Diencephalon (tissue), 2 donors: ENCODE measurements around a stretch of chr3.

DNA sequence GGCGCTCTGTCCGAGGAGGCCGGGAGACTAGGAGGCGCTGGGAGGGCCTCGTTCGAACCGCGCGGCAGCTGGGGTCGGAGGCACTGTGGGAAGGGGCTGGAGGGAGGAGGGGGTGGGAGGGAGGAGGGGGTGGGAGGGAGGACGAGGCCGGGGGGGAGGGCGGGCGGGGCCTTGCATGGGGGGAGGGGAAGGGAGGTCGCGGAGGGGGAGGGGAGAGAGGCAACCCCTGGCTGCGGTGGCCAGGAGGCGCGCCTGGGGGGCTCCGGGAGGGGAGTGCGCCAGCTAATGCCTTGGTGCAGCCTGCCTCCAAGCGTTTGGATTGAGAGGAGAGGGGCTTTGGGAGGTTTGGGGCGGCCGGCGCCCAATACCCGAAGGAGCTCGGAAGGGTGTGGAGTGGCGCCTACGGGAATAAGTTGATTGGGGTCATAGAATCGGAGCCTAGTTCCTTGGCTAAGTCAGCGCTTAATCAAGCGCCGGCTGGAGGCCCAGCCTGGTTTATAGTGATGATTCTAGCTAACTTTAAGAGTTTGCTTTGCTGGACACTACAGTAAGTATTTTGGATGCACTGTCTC, 541 bp downstream of the TFG start:
- RAMPAGE, long total RNA, result no peak

DNA sequence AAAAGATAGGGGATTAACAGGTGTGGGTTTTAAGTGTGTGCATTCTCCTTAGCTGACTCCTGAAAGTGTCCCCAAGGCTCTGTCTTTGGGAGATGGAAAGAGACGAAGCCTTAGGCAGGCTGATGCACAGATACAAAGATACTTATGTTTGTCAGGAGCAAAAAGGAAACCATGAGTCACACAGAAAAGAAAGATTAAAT, 23.8 kb upstream of the ABI3BP start:
- RAMPAGE, long total RNA, result no peak

GRCh38 chr3:101216495-101217279, 103.7 kb downstream of the IMPG2 start:
- RAMPAGE, long total RNA, result no peak

GRCh38 chr3:101548997-101549362, 12.7 kb upstream of the TRMT10C start:
- RAMPAGE, long total RNA, result no peak

DNA sequence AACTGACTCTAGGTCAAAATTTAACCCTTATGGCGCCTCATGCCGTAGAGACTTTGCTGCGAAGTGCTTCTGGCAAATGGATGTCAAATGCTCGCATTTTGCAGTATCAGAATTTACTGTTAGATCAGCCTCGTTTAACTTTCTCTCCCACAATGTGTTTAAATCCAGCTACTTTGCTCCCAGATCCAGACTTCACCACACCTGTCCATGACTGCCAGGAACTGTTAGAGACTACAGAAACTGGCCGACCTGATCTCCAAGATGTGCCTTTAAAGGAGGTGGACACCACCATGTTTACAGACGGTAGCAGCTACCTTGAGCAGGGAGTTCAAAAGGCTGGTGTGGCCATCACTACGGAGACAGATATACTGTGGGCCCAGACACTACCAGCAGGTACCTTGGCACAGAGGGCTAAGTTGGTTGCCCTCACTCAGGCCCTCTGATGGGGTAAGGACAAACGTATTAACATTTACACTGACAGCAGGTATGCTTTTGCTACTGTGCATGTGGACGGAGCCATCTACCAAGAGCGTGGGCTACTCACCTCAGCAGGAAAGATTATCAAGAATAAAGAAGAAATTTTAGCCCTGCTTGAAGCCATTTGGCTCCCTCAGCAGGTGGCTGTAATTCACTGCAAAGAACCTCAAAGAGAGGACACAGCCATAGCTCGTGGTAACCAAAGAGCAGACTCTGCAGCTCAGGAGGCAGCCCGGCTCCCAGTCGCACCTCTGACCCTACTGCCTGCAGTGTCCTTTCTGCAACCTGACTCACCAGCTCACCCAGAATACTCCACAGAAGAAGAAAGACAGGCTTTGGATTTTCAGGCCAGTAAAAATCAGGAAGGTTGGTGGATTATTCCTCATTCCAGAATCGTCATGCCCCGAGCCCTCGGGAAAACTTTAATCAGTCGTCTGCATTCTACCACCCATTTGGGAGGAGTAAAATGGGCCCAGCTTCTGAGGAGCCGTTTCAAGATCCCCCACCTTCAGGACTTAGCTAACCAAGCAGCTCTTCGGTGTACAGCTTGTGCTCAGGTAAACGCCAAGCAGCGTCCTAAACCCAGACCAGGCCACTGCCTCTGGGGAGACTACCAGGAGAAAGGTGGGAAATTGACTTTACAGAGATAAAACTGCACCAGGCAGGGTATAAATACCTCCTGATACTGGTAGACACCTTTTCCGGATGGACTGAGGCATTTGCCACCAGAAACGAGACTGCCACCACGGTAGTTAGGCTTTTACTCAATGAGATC, 38.8 kb downstream of the ZBTB11 start:
- RAMPAGE, long total RNA, result no peak

- RAMPAGE, long total RNA, result no peak
Observed at GRCh38 chr3:101685147-101685515, 1.4 kb downstream of the RPL24 start.

DNA sequence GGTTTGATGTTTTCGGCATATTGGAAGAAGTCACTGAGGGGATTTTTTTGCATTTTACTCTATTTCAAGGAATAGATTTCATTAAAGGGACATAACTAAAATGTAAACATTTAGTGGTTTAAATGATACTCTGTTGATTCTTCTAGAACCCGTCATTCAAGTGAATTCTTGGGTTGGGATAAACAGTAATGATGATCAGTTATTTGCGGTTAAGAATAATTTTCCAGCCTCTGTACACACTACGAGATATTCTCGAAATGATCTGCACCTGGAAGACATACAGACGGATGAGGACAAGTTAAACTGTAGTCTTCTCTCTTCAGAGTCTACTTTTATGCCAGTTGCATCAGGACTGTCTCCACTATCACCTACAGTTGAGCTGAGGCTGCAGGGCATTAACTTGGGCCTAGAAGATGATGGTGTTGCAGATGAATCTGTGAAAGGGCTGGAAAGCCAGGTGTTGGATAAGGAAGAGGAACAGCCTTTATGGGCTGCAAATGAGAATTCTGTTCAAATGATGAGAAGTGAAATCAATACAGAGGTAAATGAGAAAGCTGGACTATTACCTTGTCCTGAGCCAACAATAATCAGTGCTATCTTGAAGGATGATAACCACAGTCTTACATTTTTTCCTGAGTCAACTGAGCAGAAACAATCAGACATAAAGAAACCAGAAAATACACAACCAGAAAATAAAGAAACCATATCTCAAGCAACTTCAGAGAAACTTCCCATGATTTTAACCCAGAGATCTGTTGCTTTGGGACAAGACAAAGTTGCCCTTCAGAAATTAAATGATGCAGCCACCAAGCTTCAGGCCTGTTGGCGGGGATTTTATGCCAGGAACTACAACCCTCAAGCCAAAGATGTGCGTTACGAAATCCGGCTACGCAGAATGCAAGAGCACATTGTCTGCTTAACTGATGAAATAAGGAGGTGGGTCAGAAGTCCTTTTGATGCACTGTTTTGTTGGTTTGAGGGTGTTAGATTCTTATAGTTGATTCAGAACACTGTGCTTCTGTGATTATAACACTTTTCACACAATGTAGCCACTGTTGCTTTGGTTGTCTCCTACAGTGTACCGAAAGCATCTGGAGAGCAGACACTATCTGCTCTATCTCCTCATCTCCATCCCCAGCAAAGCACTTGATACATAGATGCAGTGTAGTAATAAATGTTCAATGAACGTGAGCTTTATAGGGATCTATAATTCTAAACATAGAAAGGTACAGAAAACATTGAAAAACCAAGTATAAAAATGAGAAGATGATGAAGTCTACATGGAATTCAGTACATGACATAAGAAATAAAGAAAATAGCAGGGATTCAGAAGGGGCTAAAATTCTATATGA, 21.0 kb upstream of the NXPE3 start:
- RAMPAGE, long total RNA, result no peak

GRCh38 chr3:101833514-101833885, 15.8 kb upstream of the NFKBIZ start:
- RAMPAGE, long total RNA, result no peak

DNA sequence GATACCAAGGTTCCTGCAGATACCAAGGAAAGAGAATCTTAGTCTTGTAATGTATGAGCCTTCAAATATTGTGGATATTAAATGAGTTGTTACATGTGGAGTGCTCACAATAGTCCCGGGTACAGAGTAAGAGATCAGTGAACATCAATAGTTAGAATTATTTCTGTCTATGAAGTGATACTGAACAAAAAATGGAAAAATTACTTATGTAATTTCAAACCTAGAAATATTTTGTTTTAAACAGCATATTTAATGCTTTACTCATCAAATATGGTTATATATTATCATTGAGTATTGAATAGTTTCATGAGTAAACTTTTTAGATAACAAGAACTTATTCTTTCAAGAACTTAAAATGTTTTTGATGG, 8.4 kb downstream of the NFKBIZ start:
- RAMPAGE, long total RNA, result no peak

GRCh38 chr3:101864430-101864899, 15.2 kb downstream of the NFKBIZ start:
- RAMPAGE, long total RNA, result no peak

DNA sequence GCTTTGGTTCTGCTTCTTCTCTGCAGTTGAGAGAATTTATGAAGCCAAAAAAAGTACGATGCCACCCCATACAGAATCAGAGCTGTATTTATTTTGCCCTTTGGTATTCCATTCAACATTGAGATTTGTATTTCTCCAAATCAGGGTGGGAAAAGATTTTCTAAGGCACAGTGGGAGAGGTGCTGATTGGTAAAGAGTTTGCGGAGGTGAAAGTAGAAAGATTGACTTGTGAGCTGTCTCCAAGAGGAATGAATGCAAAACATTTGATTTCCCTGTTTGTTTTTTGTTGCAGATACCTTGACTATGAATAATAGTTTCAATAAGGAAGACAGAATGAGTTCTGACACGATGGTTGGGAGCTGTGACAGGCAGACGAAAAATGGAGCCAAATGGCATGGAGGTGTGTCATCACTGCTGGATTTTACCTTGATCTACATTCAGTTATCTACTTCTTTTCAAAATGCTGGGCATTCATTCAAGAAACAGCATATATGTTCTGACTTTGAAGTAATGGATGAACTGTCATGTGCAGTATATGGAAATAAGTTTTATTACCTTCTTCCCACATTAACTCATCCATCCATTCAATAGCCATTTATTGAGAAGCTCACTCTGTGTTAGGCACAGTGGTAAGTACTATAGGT, 145.1 kb downstream of the NFKBIZ start:
- RAMPAGE, long total RNA, result no peak

GRCh38 chr3:102174205-102174855, 260.5 kb upstream of the ZPLD1 start:
- RAMPAGE, long total RNA, result no peak

GRCh38 chr3:102180216-102180662, 254.6 kb upstream of the ZPLD1 start:
- RAMPAGE, long total RNA, result no peak

DNA sequence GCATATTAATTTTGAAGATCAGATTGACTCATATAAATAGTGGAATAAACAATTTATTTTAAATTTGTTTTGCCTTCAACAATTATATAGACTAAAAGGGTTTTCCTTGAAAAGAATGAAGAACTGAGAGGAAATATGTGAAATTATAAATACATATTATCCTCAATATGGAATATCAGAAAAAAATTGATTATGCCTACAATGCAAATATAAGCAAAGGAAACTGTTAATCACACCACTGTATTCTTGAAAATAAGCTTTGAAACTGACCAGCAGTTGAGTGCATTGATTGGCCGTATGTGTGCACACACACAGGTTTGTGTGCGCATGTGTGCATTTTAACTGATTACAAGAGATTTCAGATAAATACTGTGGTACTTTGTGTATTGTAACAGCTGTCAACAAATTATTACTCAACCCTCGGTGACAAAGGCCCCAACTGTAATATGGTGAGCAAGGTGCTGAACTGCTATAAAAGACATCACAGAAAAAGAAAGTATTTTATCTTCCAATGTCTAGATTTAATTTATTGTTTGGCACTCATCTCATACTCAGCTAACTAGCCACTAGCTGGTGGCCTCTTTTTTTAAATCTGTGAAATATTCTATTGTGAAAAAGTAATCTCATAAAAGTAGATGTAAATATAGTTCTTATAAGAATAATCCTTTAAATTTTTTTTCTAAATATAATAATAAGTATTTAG, 1238.9 kb upstream of the ALCAM start:
- RAMPAGE, long total RNA, result no peak

GRCh38 chr3:105798736-105799061, 70.1 kb downstream of the CBLB start:
- RAMPAGE, long total RNA, result no peak

DNA sequence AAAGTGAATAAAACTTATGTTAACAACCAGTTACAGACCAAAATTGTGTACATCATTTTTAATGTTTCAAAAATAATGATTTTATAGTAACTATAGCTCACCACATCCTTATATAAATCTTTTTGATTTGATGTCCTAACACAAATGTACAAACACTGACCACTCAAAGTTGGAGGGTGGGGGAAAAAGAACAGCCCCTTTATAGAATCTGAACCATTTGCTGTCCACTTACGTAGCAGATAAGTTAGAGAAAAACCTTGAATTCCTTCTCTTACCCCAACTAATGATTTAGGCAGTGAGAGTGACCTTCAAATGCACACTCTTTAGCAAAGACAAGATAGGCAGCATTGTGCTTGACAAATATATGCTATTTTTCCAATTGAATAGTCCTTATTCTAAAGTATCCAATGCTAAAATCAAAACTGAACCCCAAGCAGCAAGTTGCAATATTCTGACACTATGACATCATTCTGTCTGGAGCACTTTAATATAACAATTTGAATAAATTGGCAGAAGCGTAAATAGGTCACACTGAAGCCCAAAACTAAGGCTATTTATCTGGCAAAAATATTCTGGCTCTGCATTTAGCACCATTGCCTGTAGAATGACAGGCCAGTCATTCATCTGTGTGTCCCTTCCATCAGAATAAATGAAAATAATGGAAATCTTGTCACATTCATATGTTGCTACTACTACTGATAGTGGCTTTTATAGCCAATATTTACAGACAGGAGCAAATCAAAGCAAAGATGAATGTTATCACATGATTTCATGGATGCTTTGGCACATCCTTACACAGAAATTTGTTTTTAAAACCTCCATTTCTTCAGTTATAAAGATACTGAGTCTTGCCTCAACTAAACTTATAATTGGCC, 3.0 kb downstream of the CBLB start:
- RAMPAGE, long total RNA, result no peak

DNA sequence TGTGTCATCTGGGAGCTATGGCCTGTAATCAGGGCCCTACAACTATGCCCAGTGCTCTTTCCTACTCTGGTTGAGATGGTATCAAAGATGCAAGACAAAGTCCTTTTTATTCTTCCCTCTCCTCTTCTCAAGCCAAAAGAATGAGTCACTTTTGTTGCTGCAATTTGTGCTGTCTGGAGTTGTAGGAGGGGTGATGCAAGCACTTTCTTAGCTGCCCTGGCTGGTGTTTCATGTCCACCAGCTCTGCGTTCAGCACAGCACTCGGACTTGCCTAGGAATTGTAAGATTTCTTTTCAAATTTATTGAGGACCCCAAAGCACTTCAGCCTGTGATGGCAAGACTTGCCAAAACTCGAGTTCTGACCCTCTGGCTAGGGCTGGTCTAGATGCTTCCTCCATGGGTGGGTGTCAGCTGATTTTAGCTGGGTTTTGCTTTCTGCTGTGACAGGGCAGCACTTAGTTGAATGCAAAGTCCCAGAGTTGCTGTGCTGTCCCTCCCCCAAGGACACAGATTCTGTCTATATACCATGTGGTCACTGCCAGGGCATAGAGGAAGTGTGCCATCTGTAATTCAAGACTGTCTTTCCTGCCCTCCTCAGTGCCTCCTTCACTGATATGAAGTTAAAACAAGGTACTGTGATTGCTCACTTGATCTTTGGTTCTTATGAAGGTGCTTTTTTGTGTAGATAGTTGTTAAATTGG, 129.3 kb upstream of the CBLB start:
- RAMPAGE, long total RNA, result no peak

GRCh38 chr3:106317272-106317643, 448.4 kb upstream of the CBLB start:
- RAMPAGE, long total RNA, result no peak

- RAMPAGE, long total RNA, result no peak
Observed at GRCh38 chr3:106962846-106963119, 414.5 kb upstream of the CCDC54 start.

GRCh38 chr3:107374691-107374972, 2.6 kb upstream of the CCDC54 start:
- RAMPAGE, long total RNA, result no peak